ENCODE measurements around a stretch of chr1.

- RAMPAGE, long total RNA: no peak
- RRBS: no CpG with 5 or more reads among the region's 7 CpGs
Measured at GRCh38 chr1:154334968-154335295, 9.6 kb downstream of the ATP8B2 start.

DNA sequence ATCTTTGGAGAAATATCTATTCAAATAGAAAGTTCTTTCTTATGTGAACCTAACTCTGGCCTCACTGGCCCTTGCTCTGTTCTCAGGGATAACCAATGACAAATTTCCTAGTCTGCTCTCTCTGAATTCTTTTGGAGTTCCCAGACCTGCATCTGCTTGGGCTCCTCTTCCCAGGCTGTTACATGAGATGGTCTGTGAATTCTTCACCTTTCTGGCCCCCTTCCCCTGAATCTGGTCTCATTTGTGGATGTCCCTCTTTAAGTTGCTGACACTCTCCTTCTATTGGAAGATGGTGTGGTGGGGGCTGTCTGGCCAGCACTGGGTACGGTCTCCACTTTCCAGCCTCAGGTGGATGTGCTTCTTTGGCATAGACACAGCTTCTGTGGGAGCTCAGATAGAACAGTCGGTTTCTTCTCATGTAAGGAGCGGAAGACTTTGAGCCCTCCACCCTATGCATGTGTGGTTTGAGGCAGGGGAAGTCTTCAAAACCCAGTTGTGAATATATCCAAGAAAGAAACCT is 35.9 kb downstream of the IL6R start:
- RAMPAGE, long total RNA: no peak
- RRBS: no CpG with 5 or more reads among the region's 3 CpGs

- RAMPAGE, long total RNA: no peak
- RRBS: no CpG with 5 or more reads among the region's 3 CpGs
Measured at GRCh38 chr1:154496831-154497325, 5.1 kb upstream of the TDRD10 start.

DNA sequence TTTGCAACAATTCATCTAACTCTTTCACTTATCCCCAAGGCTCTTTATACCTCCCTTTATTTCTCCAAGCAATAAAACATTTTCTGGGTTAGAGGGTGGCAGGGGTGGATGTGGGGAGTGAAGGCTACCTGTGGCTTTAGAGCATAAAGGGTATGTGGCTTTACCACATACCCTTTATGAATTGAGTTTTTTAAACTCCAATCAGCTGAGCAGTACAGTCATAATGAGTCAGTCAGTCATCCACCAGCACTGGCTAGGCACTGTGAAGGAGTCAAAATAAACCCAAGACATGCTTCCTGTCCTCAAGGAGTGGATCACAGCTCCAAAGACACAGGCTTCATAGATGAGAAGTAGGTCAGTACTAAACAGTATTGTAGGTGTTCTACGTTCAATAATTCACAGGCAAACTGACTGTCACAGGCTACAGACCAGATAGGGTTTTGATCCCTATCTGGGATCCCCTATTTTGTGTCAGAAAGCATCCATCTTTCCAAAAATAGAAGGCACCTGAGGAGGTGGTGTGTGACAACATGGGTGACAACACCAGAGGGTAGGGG is 2.5 kb upstream of the TDRD10 start:
- RAMPAGE, long total RNA: no peak
- RRBS: no CpG with 5 or more reads among the region's 1 CpG

DNA sequence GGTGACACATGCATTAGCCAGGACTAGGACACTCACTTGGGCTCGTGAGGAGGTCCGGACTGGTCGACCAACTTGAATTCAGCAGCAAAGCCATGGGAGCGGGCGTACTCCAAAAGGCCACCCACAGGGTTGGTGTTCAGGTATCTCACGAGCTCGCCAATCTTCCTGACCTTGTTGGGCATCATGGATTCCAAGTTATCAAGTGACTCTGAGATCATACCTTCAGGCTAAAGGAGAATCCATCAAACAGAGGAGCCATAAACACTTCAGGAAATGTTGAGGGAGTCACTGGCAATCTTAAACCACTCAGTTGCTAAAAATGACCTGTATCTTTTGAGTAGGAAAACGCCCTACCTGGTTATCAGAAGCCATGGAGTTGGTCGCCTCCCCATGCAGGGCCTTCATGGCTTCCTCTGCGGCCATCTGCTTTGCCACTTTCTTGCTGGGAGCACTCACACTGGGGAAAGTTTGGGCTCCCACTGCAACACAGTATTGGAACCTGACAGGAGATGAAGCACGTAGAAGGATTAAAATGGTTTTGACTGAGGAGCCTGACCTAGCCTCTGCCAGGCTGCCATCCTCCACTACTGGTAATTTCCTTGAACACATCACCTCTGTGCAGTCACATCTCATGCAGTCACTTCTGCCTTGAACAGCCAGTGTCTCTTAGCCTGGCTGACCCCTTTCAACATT is 11.1 kb downstream of the ADAR start:
- RAMPAGE, long total RNA: no peak
- RRBS: no CpG with 5 or more reads among the region's 11 CpGs

- RAMPAGE, long total RNA: no peak
Measured at GRCh38 chr1:154603903-154604310, 4.1 kb downstream of the ADAR start.

GRCh38 chr1:154609192-154609925 is 1.4 kb upstream of the ADAR start:
- RAMPAGE, long total RNA: no peak
- RRBS: no CpG with 5 or more reads among the region's 11 CpGs

GRCh38 chr1:154868980-154869764 is 909 bp downstream of the KCNN3 start:
- RAMPAGE, long total RNA: no peak
- RRBS: 25% methylated on average over 12 of the region's 27 CpGs

DNA sequence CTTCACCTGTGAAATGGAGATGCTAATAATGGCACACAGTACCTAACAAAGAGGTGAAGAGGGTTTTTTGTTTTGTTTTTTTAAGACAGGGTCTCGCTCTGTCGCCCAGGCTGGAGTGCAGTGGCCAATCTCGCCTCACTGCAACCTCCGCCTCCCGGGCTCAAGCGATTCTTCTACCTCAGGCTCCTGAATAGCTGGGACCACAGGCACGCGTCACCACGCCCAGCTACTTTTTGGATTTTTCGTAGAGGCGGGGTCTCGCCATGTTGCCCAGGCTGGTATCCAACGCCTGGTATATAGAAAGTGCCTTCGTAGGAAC is 541 bp downstream of the PMVK start:
- RAMPAGE, long total RNA: no peak
- RRBS: no CpG with 5 or more reads among the region's 14 CpGs

- RAMPAGE, long total RNA: no peak
- RRBS: no CpG with 5 or more reads among the region's 4 CpGs
Measured at GRCh38 chr1:154941277-154941856, 4.8 kb upstream of the PMVK start.

DNA sequence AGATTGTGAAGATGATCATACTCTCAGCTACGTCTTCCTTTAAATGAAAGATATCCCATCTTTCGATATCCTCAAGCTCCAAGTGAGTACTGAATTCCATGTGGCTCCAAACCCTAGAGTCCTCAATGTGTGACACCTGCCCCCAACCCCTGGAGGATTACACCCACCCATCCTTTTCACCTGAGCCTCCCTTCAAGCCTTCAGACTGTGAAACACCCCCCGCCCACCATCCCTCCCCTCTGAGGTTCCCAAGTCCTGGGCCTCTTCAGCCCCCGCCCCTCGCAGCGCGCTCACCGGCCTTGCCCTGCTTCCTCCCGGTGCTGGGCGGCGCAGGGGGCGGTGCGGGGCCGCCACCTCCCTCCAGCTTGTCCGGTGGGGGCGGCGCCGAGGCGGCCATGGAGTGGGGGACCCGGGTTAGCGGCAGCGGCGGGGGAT is 385 bp downstream of the PYGO2 start:
- RAMPAGE, long total RNA: no peak
- RRBS: 2% methylated on average over 12 of the region's 23 CpGs

- RAMPAGE, long total RNA: no peak
- RRBS: no CpG with 5 or more reads among the region's 7 CpGs
Measured at GRCh38 chr1:154969243-154969792, 1.2 kb downstream of the SHC1 start.

DNA sequence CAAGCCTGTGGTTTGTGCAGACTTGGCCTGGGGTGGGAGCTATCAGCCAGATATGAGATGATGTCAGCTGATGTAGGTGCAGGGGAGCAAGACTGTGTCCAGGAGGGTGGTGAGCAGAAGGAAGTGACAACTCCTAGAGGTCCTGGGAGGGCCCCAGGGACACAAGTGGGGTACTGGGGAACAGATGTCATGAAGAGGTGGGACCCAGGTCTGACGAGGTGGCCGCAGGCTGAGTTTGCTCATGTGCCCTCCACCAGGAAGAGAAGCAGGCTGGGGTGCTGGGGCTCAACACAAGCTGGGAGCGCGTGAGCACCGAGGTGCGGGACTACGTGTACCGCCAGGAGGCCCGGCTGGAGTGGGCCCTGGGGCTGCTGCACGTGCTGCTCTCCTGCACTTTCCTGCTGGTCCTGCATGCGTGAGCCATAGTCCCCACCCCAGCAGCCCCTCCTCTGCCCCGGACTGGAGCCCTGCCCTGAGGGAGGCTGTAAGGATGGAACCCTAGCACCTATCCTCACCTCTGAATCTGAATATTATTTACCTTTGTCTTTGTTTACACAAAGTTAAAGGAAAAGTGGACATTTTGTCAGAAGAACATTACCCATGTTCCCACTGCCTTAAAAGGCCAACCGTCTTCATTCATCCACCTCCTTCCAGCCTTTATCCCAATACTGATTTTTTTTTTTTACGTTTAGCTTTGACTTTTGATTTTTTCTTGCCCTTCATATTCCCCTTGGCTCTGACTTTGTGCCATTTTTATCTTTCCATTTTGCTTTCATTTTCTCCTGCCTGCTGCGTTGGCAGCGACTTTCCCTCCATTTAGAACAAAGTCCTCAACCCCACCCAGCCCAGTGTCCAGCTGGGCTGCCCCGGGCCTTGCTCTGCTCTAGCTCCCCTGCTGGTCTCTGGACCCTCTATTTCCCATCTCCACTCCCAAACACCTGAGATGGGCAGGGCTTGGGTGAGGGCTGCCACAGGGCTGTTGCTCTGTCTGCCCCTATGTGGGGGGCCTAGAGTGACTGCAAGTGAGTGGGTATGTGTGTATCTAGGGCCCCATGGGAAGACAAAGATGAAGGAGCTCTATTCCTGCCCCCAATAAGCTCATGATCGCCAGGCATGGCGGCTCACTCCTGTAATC is 7.7 kb upstream of the ADAM15 start:
- RAMPAGE, long total RNA: no peak
- RRBS: no CpG with 5 or more reads among the region's 19 CpGs

DNA sequence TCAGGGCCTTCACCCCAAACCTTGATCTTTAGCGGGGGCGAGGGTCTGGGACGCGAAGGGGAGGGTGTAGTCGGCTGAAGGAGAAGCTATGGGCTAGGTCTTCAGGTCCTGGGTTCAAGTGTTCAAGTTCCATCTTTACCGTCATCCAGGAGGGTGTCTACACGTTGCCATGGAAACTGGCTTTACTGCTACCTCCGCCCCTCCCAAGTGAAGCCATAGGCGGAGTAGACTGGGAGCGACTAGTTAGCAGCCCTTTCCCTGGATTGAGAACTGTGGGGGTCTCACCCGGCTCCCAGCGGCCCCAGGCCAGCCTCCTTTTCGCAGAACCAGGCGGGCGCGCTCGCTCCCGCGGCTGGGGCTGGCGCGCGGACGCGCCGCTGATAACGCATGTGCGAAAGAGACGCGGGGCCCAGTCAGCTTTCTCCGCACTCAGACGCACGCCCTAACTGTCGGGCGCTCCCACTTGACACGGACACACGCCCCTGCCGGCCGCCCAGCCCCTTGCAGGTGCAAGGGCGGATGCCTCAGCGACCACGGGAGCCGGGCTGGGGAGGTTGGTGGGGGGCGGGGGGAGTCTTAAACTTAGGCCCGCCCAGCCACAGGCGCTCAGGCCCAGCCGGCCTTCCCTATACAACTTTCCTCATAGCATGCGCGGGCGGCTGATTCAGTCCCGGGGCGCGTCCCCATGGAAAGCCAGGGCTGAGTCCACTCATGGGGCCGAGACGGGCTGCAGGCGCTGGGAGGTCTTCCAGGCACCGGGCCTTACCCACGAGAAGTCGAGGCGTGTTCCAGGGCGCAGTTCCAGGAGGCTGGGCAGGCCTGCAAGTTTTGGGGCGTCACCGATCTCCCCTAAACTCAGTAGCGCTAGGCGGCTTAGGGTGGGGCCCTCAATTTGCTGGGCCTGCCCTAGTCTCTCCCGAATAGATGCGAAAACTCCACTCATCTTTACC is 7.4 kb downstream of the EFNA4 start:
- RAMPAGE, long total RNA: no peak
- RRBS: 3% methylated on average over 19 of the region's 66 CpGs

DNA sequence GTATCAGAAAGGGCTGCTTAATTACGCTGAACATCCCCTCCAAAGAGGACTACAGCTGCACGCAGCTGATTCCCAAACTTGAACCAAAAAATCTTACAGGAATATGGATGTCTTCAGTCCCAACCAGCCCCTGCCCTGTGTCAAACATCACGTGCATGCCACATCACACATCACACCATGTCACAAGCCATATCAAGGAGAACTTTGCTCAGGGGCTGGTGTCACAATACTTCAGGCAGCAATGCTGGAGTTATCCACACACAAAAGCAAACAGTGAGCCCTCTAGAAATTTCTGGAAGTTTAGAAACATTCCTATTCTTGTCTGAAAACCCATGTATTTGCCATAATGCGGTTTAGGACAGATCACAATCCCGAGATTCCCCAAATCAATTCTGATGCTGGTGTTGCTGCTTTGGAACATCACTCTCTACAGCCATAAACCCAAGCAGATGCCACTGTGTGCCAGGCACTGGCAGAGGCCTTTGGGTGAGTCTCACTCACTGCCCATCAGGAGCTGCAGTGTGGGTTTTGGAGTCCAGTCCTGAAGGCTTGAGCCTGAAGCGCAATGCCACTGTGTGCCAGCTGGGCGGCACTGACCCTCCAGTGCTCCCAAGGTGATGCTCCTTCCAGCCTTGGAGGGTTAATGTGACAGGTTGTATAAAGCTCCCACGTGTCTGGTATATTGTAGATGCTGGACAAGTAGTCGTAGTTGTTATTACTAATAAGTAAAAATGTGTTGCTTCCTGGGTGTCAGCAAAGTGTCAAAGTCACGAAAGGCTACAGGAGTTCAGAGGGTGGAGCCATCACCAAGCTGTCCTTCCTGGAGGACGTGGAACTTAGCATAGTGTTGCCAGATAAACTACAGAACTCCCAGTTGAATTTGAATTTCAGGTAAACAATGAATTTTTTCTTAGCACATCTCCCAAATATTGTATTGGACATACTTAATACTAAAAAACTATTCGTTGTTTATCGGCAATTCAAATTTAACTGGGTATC is 20.1 kb upstream of the EFNA1 start:
- RAMPAGE, long total RNA: no peak
- RRBS: no CpG with 5 or more reads among the region's 13 CpGs

DNA sequence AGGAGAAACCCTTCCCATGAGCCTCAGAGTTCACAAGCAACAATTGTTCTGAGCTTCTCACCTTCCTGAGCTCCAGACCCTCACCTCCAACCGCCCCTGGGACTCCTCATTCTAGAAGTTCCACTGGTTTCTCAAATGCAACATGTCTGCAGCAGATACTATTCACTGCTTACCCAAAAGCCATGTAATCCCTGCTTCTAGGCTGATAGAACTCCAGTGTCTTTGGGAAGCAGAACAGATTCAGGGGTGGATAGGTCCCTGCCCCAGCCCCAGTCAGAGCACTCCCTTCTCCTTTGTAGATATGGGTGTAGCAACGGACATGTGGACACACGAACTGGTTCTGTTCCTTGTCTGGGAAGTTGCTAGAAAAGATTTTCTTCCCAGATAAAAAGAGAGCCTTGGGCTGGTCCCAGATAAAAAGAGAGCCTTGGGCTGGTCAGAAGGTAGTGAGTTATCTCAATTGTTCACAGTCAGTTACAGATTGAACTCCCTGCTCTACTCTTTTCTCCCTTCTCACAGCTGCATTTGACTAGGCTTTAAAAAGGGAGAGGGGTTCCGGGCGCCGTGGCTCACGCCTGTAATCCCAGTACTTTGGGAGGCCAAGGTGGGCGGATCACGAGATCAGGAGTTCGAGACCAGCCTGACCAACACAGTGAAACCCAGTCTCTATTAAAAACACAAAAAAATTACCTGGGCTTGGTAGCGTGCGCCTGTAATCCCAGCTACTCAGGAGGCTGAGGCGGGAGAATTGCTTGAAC is 7.4 kb upstream of the EFNA1 start:
- RAMPAGE, long total RNA: no peak
- RRBS: no CpG with 5 or more reads among the region's 13 CpGs

DNA sequence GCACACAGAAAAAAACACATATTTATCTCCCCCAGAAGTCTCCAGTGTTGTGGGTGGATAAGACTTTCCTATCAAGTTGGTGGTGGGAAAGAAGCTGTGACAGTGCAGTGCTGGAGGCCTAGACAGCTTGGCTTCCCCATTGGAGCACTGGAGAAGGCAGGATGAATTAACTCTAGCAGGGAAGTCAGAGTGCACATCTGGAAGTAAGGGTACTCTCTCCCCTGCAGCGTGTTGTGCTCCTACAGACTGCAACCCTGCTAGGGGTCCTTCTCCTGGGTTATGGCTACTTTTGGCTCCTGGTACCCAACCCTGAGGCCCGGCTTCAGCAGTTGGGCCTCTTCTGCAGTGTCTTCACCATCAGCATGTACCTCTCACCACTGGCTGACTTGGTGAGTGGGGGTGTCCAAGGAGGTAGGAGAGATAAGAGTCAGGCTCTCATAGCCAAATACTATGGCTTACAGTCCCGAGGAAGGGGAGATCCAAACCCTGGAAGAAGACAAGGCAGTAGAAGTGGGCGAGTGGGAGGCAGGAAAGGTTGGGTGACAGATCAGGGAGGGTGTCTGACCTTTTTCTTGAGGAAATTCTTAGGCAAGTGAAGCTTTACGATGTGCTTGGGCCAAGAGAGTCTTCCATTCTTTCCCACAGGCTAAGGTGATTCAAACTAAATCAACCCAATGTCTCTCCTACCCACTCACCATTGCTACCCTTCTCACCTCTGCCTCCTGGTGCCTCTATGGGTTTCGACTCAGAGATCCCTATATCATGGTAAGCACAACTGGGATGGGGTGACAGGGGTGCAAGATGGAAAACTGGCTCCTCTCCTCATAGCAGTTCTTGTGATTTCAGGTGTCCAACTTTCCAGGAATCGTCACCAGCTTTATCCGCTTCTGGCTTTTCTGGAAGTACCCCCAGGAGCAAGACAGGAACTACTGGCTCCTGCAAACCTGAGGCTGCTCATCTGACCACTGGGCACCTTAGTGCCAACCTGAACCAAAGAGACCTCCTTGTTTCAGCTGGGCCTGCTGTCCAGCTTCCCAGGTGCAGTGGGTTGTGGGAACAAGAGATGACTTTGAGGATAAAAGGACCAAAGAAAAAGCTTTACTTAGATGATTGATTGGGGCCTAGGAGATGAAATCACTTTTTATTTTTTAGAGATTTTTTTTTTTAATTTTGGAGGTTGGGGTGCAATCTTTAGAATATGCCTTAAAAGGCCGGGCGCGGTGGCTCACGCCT is 2.1 kb downstream of the SLC50A1 start:
- RAMPAGE, long total RNA: no peak
- RRBS: no CpG with 5 or more reads among the region's 12 CpGs

DNA sequence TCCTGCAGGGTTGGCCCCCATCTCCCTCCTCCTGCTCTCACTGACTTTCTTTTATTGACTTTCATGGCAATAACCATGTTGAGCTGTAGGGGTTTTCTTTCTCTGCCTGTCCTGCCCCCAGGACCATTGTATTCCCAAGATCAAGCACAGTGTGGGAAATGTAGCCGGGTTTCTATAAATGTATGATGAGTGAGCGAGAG is 5.9 kb upstream of the DPM3 start:
- RAMPAGE, long total RNA: no peak
- RRBS: no CpG with 5 or more reads among the region's 2 CpGs

DNA sequence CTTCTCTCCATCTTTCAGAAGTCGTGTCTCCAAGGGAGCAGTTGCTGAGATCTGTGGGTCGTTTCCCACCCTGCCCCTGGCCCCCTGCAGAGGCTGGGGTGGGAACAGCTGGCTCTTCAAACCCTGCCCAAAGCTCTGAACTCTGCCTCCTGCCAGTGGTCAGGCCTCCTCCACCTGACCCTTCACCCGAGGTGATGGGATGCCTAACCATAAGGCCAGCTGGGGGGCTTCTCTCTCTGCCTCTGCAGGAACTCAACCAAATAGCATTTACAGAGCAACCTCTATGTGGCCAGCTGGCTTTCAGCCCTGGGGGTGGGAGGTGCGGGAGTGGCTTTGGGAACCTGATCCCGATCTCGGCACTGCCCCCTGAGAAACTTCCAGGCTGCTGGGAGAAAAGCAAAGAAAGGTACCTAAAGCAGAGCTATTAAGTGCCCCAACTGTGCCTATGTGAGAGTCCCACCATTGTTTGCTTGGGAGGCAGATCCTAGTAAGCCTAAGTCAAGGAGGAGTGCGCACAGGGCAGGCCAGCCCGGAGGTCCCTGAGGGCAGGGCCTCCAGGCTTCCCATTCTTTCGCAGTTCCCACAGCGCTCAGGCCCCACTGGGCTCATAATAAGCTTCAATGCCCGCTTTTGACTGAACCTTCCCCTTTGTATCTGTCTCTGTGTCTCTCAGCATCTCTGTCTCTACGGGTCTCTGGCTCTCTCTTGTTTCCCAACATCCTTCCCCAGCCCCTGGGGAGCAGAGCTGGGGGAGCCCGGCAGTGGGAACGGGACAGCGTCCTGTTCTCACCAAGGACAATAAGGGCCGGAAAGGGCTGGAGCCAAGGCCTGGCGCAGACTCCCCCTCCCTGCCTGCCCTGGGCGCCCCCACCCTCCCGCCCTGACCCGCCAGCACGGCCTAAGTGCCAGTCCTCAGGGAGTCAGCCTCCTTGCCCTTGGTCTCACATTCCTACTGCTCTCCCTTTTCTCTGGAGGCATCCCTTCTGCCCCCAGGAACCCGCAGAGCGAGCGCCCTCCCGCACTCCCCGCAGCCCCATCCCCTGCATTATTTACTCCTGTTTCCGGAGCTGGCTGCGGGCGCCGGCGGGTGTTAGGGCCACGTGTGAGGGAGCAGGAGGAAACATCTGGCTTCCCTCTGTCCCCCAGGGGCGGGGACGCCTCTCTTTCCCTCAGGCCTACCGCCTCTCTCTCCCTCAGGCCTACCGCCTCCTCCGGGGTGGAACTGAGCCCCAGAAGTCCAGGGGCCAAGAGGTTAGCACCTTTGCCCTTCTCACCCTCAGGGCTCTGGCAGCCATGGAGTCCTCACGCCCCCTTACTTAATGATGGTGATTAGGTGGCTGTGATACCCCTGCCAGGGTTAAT is 6.8 kb downstream of the KRTCAP2 start:
- RAMPAGE, long total RNA: no peak
- RRBS: no CpG with 5 or more reads among the region's 38 CpGs

- RAMPAGE, long total RNA: no peak
- RRBS: no CpG with 5 or more reads among the region's 8 CpGs
Measured at GRCh38 chr1:155176313-155177092, 2.9 kb downstream of the TRIM46 start.

All from kidney epithelial cell (primary cell).